LUHMES (cell line): Measurements from ENCODE around the gene GPR33.

DNA sequence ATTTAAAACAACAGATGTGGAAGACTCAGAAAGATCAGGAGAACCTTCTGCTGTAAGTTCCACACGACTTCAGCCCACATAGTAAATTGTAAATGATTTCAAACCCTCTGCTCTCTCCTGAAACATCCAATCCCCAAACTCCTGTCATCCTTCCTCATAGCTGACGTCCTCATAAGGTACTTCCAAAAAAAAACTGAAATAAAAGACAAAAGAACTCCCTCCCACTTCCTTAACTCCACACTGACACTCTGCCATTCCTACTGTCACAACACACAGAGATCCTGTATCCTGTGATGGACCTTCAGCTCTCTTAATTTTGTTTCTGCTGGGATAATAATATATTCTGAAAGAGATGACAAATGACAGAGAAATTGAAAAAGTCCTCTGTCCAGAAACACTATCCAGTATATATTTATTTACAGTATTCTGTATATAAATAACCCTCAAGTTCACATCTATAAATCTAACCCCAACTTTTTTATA lies 3.0 kb downstream of the PRKD1 start:
- PRO-cap = no peak

DNA sequence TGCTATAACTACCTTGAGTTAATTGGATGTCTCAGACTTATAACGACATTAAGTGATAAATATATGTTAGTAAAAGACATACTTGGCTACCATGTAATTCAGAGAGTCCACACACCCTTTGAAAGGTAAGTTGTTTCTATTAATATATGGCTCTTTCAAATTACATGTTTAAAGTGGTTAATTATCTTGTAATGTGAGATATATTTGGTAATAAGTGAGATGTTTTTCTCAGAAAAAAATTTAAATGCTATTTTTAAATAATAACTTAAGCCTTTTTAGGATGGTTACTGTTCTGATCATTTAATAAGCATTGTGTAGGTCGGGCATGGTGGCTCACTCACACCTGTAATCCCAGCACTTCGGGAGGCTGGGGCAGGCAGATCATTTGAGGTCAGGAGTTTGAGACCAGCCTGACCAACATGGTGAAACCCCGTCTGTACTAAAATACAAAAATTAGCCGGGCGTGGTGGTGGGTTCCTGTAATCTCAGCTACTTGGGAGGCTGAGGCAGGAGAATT lies 9.8 kb upstream of the SCFD1 start:
- PRO-cap = unidirectional peak, plus-strand start at position 341 of the sequence

DNA sequence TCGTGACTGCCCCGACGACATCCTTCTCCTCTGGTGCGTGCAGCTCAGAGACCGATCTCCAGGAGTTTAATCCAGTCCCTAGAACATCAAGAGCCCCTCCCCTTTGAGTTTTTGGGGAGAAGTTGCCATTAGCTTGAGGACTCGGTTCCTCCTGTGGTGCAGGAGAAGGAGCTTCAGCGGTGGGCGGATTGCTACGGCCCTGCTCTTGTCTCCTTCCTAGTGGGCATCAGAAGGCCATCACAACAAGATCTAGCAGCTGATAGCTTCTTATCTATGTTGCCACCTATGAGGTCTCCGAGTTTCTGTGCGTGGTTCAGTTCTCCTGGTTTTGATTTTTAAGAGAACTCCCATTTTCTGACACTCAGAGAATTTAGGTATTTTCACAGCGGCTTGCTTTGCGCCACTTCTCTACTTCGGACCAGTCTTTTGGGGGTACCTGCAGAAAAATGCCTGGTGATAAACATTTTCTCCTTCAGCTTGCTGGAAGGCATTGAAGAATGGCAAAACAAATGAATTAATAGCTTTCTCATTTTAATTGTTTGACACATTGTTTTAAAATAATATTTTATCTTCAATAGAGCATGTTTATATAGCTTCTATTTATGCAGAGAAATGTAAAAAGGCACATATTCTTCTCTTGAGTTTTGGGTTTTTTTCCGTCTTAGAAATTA lies 446 bp downstream of the SCFD1 start:
- PRO-cap = no peak

GRCh38 chr14:30670092-30670530 lies 48.0 kb downstream of the SCFD1 start:
- PRO-cap = no peak

DNA sequence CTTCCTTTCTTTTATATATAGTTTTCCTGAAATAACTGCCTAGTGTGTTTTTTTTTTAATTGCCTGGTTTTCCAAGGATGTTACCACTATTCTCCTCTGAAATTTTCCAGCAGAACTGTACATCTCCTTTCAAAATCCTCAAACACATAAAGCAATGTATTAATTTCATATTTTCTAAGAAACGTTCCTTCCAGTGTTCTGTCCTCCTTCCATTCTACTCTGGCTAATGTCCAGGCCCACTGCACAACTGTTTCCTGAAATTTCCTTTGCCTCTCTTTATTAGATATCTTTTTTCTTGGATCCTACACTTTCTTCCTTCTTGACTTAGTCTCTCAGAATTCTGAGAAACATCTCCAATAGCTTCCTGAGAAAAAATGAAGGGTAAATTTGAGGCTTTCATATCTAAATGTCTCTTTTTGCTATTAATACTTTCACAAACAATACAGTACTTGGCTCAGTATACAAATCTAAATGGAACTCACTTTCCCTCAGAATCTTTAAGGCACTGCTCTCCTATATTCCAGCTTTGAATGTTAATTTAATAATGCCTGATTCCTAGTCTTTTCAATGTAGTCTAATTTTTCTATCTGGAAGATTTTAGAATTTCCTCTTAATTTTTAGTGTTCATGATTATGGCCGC lies 65.7 kb downstream of the COCH start:
- PRO-cap = no peak

GRCh38 chr14:30995938-30996277 lies 29.5 kb upstream of the AP4S1 start:
- PRO-cap = no peak

- PRO-cap = no peak
Observed at GRCh38 chr14:31133147-31133901, 74.3 kb downstream of the HECTD1 start.

GRCh38 chr14:31173013-31173949 lies 34.3 kb downstream of the HECTD1 start:
- PRO-cap = no peak

DNA sequence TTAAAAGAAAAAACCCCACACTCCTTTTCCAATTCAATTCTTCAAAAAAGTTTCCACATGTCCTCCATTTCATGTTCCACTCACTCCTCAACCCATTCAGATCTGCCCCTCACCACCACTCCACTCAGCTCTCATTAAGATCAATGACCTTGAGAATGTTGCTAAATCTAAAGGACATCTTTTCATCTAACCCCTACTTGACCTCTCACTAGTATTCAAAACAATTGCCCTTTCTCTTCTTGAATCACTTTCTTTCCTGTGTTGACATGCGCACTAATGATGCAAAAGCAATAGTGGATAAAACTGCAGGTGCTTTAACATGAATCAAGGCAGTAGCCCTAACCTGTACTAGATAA lies 9.9 kb downstream of the HECTD1 start:
- PRO-cap = unidirectional peak, minus-strand start at position 147 of the sequence

- PRO-cap = no peak
Observed at GRCh38 chr14:31487808-31488333, at the start of gene GPR33. GPR33 (minus strand) TSS chr14:31488039.

DNA sequence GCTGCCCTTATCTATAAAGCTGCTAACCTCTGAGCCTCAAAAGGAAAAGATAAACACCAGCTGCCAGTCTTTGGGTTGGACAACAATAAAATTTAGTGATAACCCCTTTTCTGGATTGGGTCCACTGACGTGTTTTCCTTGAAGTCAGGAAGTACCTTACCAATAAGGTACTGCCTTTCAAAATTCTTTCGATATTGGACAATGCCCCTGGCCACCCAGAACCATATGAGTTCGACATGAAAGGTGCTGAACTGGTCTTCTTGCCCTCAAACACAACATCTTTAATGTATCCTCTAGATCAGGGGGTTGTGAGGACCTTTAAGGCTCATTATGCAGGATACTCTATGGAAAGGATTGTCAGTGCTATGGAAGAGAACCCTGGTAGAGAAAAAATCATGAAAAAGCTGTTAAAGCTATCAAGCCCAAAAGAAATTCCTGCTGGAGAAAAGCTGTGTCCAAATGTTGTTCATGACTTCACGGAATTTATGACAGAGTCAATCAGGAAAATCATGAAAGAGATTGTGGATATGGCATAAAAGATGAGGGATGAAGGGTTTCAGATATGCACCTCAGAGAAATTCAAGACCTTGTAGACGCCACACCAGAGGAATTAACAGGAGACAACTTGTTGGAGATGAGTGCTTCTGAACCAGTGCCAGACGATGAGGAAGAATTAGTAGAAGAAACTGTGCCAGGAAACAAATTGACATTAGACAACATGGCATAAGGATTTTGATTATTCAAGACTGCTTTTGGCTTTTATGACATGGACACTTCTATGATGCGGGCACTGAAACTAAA lies 129.2 kb downstream of the NUBPL start:
- PRO-cap = no peak

DNA sequence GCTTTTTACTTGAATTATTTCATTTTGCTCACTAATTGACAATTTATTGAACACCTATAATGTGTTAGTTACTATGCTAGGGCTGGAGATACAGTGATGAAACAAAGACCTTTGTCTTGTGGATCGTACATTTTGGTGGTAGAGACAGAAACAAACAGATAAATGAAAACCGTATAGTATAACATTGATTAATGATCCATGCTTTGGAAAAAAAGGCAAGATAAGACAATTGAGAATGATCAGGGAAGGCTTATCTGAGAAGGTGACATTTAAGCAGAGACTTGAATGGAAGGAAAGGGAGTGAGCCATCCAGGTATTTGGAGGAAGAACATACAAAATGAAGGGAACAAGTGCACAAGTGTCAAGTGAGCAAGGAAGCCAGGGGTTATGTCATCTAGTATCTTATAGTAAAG lies 163.4 kb downstream of the NUBPL start:
- PRO-cap = no peak

- PRO-cap = no peak
Observed at GRCh38 chr14:31965851-31966529, 111.1 kb upstream of the ARHGAP5 start.

GRCh38 chr14:32110284-32111475 lies 33.6 kb downstream of the ARHGAP5 start:
- PRO-cap = no peak

DNA sequence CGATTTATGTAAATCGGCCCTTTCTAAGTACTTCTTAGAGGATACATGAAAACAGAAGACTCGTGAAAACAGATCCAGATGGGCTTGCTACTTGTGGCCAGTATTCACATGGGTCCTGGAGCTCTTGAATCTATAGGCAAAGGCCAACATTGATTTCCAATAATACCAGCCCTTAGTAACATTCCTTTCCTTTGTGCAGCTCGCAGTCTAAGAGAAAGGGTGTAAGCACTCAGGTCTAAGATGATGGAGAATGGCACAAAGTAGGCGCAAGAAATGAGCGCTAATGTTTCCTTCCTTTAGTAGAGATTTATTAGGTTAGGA lies 125.3 kb downstream of the ARHGAP5 start:
- PRO-cap = no peak

GRCh38 chr14:32426894-32427572 lies 97.9 kb downstream of the AKAP6 start:
- PRO-cap = no peak

GRCh38 chr14:32545275-32545817 lies 216.2 kb downstream of the AKAP6 start:
- PRO-cap = no peak

GRCh38 chr14:33611392-33611846 lies 339.5 kb downstream of the EGLN3 start:
- PRO-cap = no peak

GRCh38 chr14:34035609-34036135 lies 84.8 kb upstream of the EGLN3 start:
- PRO-cap = no peak

GRCh38 chr14:34036416-34036907 lies 85.6 kb upstream of the EGLN3 start:
- PRO-cap = no peak